ENCODE measurements around the gene INF2.

DNA sequence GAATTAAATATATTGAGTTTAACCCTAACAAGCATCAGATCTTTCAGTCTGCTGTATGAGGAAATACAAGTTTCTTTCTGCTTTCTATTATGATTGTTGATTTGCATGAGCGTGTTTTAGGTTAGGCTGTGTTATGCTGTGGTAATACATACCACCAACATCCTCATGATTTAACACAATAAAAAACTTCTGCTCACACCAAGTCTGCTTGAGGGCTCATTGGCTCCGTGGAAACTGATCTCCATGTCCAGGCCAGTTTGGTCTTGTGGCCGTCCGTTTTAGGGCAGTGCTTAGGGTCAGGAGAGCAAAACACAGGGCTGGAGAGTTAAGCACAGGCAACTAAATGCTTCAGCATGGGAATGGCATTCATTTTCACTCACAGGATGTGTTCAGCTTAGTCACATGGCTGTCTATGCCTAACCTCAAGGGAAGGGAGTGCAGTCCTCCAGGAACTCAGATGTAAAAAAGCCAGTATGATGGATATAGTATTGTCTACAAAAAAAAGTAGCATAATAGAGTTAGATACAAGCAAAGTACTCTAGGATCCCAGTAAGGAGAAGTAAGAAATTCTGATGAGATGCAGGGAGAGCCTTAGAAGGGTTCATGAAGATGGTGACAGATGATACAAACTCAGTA is 16.2 kb downstream of the MARK3 start:
- PRO-cap: no peak
- RAMPAGE, long total RNA, 4 experiments: no peak in any of the 4 experiments

GRCh38 chr14:103551297-103551898 is 11.1 kb downstream of the BAG5 start:
- PRO-cap: unidirectional peak, minus-strand start at chr14:103551586; unidirectional peak, minus-strand start at chr14:103551618
- RAMPAGE, long total RNA, 4 experiments: no peak in any of the 4 experiments

DNA sequence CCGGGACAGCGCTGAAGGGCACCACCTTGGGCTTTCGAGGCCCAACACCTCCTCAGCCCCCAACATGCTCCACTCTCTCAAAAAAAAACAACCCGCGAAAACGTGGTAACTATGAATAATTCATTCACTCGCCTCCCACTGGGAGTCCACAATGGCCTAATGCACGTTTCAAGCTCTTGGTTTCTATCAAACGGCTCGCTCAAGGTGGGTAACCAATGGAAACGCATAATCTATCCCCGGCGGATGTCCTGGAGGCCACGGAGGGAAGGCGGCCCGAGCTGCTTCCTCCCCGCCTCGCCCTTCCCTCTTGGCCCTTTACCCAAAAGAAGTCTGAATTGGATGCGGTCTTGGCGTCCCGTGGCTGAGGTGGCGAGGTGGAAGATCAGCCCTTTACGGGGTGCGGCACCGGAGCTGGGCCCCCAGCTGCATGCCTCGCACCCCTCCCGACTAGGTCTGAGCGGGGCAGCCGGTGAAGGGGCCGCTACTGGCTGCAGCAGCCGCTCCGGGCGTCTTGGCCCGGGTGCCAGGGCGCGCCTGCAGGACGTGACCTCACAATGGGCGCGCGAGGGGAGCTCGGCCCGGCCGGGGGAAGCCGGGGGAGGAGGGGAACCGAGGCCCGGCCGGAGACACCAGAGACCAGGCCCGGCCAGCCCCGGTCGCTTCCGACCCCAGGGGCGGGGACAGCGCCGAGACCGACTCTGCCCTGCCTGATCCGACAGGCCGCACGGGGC is 511 bp downstream of the BAG5 start:
- PRO-cap: unidirectional peak, minus-strand start at position 455 of the sequence; unidirectional peak, minus-strand start at position 513 of the sequence
- RAMPAGE, long total RNA, 4 experiments: no peak in any of the 4 experiments

DNA sequence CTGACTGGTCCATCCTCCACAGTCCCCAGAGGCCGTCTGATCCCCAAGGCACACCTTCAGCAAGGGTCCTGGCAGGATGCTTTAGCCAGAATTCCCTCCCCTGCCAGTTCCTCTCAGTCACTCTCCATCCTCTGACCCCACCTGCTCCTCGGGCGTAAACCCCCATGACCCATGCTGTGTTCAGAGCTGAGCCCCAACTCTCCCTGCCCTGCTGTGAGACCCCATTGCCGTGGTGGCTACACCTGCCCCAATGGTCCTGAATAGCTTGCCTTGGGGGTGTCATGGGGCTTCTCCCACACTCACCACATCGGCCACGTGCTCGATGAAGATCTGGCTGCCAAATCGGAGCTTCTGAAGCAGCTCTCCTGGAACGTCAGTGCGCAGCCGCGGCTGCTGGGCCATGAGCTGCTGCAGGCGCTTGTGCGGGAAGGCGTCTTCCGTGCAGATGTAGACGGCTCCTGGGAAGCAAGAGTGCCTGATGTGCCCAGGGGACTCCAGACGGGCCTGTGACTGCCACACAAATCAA is 12.3 kb downstream of the XRCC3 start:
- PRO-cap: no peak
- RAMPAGE, long total RNA, 4 experiments: start-site peak on the minus strand in 2 of 4 experiments, centred at positions 273 to 332 of the sequence, 7 to 8 reads per replicate

GRCh38 chr14:103718377-103719120 is 2.9 kb downstream of the ZFYVE21 start:
- PRO-cap: no peak
- RAMPAGE, long total RNA, 4 experiments: no peak in any of the 4 experiments

DNA sequence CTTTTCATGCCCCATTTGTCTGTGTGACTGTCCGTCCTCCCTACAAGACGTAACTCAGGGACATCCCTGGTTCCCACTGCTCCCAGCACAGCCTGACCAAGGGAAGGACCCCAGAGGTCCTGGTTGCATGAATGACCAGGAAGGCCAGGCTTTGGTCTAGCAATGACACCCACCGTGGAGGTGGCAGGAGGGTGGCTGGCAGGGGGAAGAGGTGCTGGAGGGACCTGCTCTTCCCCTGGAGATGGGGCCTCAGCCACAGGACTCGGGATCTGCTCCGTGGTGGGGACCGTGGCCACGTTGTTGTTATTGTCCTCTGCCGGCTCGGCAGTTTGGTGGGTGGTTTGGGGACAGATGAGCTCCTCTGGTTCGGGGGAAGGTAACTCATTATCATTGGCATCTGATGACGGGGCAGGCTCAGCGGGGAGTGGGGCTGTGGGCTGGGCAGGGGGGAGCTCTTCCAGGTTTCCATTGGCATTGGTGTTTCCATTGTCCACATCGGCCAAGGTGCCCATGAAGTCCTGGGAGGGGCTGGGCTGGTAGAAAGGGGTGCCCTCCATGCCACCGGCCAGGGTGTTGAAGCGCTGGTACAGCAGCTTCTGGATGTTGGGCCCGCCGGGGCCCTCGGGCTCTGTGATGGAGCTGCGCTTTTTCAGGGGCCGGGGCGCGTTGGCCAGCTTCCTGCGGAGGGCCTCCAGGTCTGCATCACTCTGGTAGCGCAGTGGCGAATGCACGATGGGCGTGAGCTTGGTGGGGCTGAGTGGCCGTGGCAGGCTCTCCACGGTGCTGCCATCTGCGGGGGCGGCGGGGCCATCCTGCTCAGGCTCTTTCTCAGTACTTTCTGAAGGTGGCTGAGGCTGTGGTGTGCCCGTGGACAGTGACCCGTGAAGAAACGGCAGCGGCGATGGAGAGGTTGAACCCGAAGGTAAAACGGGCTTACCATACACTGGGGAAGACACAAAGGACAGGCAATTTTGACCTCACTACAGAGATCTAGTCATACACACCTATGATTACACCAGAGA is 24.4 kb downstream of the ZFYVE21 start:
- PRO-cap: no peak
- RAMPAGE, long total RNA, 4 experiments: no peak in any of the 4 experiments

DNA sequence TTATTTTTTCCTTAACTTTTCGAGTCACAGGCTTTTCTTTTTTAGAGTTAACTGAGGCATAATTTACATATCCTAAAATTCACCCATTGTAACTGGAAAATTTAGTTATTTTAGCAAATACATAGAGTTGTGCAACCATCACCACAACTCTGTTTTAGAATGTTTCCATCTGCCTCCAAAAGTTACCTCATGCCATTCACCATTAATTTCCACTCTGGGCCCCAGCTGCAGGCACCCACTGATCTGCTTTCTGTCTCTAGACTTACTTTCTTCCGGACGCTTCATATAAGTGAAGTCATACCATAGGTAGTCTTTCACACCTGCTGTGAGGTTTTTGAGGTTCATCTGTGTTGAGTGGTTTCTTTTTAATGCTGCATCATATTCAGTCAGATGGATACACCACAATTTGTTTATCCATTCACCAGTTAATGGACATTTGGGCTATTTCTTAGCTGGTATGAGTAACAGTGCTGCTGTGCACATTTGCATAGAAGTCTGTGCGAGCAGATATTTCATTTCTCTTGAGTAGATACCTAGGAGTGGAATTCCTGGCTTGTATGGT is 48.1 kb downstream of the ZFYVE21 start:
- PRO-cap: no peak
- RAMPAGE, long total RNA, 4 experiments: start-site peak on the minus strand in 1 of 4 experiments, centred at position 435 of the sequence, 20 reads per replicate

DNA sequence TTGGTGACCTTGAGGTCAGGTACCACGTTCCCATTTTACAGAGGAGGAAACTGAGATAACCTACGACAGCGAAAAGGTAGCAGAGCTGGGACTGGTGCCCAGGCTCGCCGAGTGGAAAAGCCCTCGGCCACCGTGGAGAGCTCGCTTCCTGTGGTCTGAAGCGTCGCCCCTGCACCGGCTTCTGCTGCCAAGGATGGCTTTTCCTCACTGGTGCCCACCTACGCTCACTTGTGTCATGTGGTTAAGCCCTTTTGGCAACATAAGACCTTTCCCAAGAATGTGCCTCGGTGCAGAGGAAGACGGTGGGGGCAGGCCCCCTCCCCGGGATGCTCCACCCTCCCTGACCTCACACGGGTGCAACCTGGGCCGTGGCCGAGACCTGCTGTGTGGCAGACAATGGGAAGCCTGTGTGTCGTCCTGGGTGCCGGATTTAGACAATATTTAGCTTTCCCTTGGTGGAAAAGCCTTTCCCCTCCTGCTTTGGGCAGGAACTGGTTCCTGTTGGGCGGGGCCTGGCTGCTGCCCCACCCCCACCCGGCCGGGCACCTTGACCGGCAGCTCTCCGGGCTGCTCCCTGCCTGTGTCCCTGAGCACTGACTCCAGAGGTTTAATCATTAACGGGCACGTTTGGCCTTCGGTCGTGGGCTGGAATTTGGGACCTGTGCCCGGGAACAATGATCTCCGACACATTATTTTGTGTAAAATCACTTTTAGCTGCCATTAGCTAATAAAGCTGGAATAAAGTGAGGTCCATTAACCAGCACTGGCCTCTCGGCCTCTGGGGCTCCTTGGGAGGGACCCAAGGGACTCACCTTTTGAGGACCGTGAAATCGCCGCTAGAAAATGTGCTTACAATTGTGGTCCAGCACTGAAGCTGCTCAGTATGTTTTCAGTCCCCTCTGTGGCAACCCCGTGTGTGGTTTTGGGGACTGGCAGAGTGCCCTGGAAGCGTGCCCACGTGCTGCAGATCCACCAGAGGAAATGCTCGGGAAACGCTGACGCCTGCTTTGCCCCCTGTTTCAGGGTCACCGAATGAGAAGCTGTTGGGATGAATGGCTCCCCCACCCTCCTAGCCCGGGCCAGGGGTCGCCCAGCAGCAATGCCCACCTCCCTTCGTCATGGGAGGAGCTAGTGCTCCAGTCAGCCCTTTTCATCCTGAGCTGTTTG is 32.6 kb upstream of the PPP1R13B start:
- PRO-cap: bidirectional peak, plus-strand start at position 637 of the sequence, minus-strand start at position 432 of the sequence
- RAMPAGE, long total RNA, 4 experiments: start-site peak on the minus strand in 1 of 4 experiments, centred at position 425 of the sequence, 9 reads per replicate

DNA sequence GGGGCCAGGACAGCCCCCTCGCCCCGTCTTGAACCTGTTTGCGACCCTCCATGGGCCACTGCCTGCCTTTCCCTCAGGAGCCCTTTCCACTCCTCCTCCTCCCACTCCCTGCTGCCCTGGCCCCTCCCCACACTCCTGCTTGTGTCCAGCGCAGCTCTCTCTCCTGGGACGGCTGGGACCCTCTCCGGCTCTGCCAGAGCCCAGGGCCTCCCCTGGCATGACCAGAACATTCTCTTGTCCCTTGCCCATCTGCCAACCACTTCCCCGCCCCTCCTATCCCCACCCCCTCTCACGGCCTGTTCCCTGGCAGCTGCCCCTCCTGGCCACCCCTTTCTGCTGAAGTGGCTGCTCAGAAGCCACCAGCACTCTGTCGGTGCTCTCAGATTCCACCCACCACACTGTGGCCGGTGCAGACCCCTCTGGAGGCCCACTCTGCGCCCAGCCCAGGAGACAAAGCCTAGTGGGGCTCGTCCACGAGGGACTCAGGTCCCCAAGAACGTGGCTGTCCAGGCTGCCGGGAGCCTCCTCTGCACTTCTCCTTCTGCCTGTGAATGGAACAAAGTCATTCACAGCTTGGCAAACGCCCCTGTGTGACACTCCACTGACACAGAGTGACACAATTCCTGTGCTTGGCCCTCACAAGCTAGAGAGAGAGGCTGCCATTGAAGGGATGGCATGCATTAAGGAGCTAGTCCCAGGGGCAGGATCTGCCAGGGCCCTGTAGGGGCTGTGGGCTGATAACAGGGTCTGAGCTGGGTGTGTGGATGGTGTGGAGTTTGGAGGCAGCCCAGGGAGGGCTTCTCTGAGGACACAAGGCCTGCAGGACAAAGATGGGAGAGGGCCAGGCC is 1.4 kb downstream of the ASPG start:
- PRO-cap: no peak
- RAMPAGE, long total RNA, 4 experiments: no peak in any of the 4 experiments

DNA sequence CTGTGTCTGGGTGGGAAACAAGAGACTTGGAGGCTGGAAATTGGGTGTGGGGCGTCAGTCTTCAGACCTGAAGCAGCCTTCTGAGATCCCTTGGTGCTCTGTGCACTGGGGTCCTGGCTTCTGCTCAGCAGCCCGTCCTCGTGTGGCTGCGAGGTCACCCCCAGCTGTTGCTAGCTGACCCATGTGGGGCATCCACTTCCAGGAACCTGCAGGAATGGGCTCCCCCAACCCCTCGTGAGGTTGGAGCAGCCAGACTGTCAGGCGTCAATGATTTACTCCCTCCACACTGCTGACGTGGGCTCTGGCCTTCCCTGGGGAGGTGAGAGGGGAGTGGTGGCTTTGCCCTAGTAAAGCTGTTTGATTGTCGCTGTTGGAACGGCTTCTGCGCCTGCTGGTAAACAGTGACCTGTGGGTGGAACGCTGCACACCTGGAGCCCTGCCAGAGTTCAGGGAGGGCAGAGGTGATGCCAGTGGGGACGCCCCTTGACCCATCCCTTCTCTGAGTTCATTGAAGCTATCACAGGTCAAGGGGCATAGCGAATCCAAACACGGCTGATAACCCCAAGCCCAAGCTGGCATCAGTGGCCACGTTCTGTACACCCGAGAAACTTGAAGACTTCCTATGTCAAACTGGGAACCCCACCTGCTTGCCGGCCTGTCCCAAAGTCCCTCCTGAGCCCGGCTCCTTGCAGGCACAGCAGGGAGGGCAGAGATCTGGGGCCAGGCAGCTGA is 2.5 kb downstream of the ASPG start:
- PRO-cap: bidirectional peak, plus-strand start at position 350 of the sequence, minus-strand start at position 237 of the sequence
- RAMPAGE, long total RNA, 4 experiments: no peak in any of the 4 experiments

GRCh38 chr14:104437172-104437828 is 142.3 kb upstream of the C14orf180 start:
- PRO-cap: no peak
- RAMPAGE, long total RNA, 4 experiments: no peak in any of the 4 experiments

- PRO-cap: no peak
- RAMPAGE, long total RNA, 4 experiments: no peak in any of the 4 experiments
Measured at GRCh38 chr14:104461965-104462210, 117.7 kb upstream of the C14orf180 start.

- PRO-cap: no peak
- RAMPAGE, long total RNA, 4 experiments: no peak in any of the 4 experiments
Measured at GRCh38 chr14:104580224-104580515, 606 bp downstream of the C14orf180 start.

- PRO-cap: no peak
- RAMPAGE, long total RNA, 4 experiments: no peak in any of the 4 experiments
Measured at GRCh38 chr14:104649775-104650819, 39.3 kb upstream of the INF2 start.

DNA sequence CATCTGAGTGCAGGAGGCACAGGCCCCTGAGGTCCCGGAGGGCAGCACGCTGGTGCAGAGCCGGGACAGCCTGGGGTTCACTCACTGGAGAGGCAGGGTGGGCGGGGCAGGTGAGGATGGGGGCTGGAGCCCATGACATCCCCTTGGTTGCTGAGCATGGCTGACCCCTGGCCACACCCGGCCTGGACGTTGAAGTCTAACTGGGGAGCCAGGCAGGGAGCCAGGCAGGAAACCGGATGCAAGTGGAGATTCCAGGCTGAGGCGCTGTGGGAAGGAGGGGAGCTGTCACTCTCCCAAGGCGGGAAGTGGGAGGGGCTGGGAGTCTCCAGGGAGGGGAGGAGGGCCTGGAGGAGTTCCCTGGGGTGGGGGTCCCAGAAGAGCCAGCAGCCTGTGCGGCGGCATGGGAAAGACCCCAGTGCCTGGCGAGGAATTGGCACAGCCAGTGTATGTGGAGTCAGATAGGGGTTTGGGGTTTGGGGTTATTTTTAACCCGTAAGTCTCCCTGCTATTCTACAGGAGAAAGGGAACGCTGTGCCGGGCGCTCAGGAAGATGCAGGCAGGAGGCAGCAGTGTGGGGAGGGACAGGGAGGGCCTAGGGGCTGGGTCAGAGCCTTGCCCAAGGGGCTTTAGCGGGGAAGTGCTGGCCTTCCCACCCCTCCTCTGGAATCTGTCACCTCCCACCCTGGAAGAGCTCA is 7.6 kb upstream of the INF2 start:
- PRO-cap: bidirectional peak, plus-strand start at position 245 of the sequence, minus-strand start at position 244 of the sequence
- RAMPAGE, long total RNA, 4 experiments: no peak in any of the 4 experiments

GRCh38 chr14:104688654-104689728 is at the start of gene INF2:
Gene INF2 (plus strand): TSS chr14:104689618.
- PRO-cap: bidirectional peak, plus-strand start at chr14:104688944, minus-strand start at chr14:104688797; bidirectional peak, plus-strand start at chr14:104689612, minus-strand start at chr14:104689481
- RAMPAGE, long total RNA, 4 experiments: start-site peak on the plus strand in 1 of 4 experiments, at chr14:104689617-104689635 at its widest, 73 reads per replicate

DNA sequence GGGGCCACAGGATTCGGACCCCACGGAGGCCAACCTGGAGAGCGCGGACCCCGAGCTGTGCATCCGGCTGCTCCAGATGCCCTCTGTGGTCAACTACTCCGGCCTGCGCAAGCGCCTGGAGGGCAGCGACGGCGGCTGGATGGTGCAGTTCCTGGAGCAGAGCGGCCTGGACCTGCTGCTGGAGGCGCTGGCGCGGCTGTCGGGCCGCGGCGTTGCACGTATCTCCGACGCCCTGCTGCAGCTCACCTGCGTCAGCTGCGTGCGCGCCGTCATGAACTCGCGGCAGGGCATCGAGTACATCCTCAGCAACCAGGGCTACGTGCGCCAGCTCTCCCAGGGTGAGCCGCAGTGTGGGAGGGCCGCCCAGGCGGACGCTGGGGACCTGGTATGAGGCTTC is 12.0 kb downstream of the INF2 start:
- PRO-cap: no peak
- RAMPAGE, long total RNA, 4 experiments: no peak in any of the 4 experiments

- PRO-cap: no peak
- RAMPAGE, long total RNA, 4 experiments: no peak in any of the 4 experiments
Measured at GRCh38 chr14:104714194-104714589, 9.8 kb upstream of the ADSS1 start.

DNA sequence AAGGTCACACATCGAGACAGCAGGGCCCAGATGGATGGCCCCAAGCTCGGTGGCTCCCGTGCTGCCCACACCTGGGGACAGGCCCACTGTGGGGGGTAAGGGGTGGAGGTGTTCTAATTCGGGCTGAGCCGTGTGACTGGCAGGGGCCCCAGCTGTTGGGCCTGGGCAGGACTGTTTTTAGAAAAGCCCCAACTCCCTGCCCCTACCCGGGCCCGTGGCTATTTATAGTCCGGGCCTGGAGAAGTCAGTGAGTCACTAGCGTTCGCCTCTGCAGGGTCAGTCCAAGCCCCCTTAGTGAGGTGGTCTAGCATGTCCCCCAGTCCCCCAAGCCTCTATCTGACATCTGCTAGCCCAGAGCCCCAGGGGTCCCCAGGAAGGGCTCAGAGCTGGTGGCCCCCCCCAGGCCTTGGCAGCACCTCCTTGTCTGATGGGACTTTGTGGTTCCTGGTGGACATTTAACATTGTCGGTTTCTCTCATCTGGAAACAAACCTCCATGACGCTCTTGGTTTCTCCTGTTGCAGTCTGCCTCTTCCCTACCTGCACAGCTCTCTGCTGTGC is 1.9 kb upstream of the ADSS1 start:
- PRO-cap: no peak
- RAMPAGE, long total RNA, 4 experiments: no peak in any of the 4 experiments

- PRO-cap: no peak
- RAMPAGE, long total RNA, 4 experiments: no peak in any of the 4 experiments
Measured at GRCh38 chr14:104745728-104746202, 7.2 kb upstream of the SIVA1 start.